Psoas muscle (tissue), 2 donors: ENCODE measurements around the gene SCD5.

DNA sequence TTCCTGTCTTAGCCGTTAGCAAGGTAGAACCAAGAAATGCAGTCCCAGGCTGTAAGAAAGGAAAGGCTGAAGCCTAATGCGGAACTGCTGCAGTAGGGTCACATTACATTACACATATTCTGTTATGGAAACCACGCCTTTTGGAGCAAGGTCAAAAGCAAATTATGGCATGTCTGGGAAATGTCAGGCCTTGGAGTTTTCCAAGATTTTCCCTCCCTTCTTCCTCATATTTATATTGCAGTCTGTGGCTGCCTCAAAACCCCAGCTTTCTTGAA, 204.9 kb upstream of the RASGEF1B start:
- PRO-cap, 2 experiments = no peak in any of the 2 experiments

DNA sequence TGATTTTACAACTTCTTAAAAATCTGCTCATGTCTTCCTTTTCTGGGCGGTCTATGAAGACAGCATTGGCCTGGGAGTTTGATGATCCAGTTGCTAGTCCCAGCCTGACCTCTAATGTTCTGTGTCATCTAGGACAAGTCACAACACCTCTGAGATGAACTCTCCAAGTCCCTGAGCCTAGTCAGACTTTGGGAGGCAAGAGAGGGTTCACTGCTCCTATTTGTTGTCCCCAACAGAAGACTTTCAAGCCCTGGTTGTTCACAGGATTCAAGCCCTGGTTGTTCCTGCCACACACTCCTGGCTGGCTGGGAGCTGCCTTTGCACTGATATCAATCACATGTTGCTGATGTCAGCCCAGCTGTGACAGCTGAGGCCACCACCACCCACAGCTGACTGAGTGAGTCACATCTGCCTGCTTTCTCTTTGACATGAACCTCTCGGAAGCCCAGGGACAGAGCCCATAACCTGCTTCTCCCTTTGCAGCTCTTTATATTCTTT, 253.2 kb upstream of the RASGEF1B start:
- PRO-cap, 2 experiments = no peak in any of the 2 experiments

DNA sequence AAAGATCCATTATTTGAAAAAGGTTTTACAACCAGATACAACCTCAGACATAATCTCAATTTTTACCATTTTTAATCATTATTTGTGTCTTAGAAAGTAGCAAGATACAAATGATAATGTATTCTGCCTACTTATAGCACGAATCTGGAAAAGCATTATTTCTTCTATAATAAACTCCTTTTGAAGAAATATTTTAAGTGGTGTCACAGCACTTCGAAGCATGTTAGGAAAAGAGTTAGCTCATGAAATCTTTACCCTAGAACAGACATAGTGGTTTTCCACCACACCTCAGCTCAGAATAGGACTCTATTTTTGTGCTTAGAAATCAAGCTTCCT, 345.0 kb downstream of the HNRNPD start:
- PRO-cap, 2 experiments = no peak in any of the 2 experiments

- PRO-cap, 2 experiments = no peak in any of the 2 experiments
Observed at GRCh38 chr4:82043064-82043873, 330.5 kb downstream of the HNRNPD start.

DNA sequence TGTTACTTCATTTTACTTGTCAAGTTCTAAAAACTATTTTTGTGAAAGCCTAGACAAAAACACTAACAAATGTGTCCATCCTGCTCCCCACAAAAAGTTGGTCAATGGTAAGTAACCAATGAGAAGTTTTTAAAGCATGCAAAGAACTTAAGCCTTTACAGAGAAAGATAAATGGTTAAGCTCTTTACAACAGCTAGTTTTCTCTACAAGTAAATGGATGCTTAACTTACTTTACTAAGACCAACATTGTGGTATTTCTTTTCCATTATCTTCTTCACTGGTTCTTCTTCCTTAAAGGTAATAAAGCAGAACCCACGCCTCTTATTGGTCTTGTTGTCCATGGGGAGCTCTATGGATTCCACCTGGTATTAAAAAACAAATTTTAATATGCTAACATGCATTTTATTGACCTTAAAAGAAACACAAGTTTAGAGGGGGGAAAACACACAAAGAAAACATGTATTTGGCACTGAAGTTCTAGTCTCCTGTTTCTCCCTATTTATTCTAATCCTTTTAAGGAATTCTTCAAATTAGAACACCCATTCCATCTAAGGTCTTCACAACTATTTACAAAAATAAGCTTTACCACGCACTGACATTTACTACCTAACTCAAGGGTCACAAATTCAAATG, 16.6 kb downstream of the HNRNPD start:
- PRO-cap, 2 experiments = no peak in any of the 2 experiments

DNA sequence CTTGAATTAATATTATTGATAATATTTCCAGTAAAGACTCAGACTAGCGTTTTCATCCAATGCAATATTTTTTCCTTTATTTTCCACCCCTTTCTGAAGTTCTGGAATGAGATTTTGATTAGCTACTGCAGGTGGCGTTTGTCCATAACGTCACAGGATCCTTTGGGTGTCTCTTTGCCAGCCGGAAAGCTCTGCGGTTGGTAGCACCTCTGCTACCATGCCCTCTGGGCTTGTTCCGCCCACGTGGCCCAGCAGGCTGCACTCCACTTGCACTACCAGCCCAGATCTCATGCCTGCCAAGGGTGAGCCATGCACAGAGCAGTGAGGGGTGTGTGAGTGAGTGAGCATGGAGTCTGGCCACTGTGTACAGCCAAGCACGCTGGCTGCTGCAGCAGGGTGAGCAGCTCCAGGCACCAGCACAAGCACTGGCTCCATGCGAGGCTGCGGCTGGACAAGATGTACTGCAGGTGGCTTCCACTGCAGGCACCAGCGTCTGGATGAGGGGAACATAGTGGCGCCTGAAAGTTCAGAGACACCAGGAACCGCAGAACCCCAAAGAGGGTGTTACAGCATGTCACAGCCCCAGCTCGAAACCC, 6.6 kb upstream of the HNRNPD start:
- PRO-cap, 2 experiments = no peak in any of the 2 experiments

DNA sequence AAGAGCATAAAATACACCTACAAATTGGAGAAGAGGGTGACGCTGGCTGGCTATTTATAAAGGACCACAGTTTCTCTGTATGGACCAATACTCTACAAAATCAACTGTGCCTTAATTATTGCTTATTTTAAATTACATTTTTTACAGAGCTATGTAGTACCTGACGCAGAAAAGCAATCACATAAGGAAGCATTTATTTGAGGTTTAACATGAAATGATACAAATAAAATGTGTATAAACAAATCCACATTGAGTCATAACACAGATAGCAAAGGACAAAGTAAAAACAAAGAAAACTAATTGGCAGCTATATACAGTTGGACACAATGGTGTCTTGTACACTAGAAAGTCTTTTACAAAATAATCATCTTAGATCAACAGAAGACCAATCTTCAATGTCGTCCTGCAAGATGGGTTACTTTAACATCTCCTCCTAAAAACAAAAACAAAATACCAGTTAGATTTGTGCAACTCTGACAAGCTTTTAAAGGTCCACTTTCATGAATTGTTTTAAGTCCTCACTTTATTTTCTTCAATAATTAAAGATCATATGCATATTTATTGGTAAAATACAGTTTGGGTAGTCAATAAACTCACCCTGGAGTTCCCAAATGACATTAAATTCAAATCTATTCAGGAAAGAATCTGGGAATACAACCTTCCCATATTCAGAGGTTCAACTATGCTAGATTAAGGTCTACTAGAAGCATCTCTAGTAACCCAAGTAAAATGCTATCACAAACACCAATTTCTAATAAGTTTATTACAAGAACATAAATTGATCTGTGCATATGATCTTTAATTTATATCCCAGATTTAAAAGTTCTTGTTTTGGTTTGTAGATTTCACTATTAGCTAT, 5.6 kb downstream of the HNRNPDL start:
- PRO-cap, 2 experiments = no peak in any of the 2 experiments

- PRO-cap, 2 experiments = no peak in any of the 2 experiments
Observed at GRCh38 chr4:82798186-82799190, at the start of gene SCD5. TSS of gene SCD5 (minus strand) at chr4:82798796.

DNA sequence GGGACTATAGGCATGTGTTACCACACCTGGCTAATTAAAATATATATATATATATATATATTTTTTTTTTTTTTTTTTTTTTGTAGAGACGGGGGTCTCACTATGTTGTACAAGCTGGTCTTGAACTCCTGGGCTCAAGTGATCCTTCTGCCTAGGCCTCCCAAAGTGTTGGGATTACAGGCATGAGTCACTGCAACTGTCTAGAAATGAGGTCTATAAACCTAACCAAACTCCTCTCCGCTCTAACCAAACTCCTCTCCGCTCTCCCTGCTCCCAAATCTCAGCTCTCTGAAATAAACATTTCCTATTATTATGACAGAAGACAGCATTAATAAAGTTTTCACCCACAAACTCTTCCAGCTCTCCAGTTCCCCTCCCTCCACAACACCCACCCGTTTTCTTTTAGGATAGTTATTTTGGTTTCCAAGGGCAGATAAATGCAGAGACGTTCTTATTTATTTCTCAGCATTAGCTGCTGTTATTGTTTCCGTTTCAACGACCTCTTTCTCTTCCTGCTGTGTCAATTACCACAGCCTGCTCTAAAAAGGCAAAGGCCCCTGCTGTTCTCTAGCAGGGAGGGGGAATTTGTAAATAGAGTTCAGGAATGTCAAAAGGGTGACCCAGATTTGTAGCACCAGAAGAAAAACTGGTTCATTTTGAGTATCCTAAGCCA, 13.2 kb upstream of the SCD5 start:
- PRO-cap, 2 experiments = no peak in any of the 2 experiments

GRCh38 chr4:82898948-82899275, 1.6 kb upstream of the THAP9 start:
- PRO-cap, 2 experiments = no peak in any of the 2 experiments

GRCh38 chr4:83011054-83011294, 351 bp upstream of the LIN54 start:
- PRO-cap, 2 experiments = no peak in any of the 2 experiments

- PRO-cap, 2 experiments = no peak in any of the 2 experiments
Observed at GRCh38 chr4:83150323-83151072, 36.0 kb upstream of the PLAC8 start.

GRCh38 chr4:83174682-83175675, 60.5 kb upstream of the PLAC8 start:
- PRO-cap, 2 experiments = no peak in any of the 2 experiments

- PRO-cap, 2 experiments = no peak in any of the 2 experiments
Observed at GRCh38 chr4:83197429-83198466, 83.2 kb upstream of the PLAC8 start.

DNA sequence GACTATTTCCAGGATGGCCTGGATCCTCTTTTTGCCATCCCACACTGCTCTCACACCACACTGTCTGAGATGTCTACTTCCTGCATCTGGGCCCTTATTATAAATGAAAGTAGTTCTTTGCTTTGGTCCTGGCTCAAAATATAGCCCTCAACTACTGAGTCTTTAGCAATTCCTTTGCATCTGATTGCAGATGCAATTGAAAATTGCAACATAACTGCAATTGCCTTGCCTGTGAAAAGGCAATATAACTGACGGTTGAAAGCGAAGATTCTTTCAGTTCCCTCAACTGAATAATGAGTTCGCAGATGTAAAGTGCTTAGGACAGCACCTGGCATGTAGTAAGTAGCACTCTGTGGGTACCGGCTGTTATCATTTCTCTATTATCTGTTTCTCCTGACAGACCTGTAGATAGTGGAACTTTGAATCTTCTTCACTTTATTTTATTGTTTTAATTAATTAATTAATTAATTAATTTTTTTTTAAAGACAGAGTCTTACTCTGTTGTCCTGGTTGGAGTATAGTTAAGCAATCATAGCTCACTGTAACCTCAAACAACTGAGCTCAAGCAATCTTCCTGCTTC, 44.0 kb downstream of the COQ2 start:
- PRO-cap, 2 experiments = no peak in any of the 2 experiments

DNA sequence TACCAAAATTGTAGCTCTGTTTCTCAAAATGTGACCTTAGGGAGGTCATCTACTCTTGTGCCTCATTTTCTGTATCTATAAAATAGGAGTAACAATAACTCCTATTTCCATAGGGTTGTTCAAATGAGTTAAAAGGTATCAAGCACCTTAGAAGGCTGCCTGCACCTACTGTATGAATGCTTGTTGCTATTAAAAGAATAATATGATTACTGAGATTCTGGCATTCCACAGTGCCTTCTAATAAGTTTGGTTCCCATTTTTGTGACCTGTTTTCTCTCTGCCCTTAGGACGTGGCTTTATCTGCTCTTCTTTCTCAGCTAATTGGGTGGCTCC, 1.9 kb downstream of the GPAT3 start:
- PRO-cap, 2 experiments = no peak in any of the 2 experiments

DNA sequence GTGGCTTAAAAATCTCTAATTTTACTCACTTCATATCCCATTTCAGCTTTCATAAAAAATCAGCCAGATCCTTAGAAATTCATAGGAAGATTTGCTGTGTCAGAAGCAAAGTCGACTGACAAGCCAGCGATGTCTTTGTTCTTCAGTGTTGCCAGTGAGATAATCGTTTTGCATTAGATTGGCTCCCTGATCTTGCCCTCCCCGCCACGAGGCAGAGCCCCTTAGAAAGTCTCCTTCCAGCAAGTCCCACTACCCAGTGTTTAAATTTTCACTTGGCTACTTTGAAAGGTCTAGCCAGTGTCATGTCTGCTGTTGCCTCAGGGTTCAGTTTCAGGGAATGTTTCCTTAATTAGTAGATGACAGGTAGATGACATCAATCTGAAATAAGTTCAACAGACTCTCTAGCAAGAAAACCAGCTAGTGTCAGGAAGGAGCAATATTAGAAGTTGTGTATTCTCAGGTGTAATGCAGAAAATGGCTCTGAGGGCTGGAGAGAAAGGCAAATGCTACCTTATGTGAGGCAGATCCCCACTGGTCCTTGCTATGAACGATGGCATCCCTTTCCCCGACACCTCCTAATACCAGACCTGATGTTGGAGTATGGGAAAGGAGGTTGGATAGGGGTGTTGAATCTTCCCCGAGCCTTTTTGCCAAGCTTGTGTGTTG, 411.4 kb downstream of the NKX6-1 start:
- PRO-cap, 2 experiments = no peak in any of the 2 experiments

GRCh38 chr4:84493311-84493915, 5.7 kb downstream of the NKX6-1 start:
- PRO-cap, 2 experiments = no peak in any of the 2 experiments

- PRO-cap, 2 experiments = no peak in any of the 2 experiments
Observed at GRCh38 chr4:84495099-84495927, 3.8 kb downstream of the NKX6-1 start.

DNA sequence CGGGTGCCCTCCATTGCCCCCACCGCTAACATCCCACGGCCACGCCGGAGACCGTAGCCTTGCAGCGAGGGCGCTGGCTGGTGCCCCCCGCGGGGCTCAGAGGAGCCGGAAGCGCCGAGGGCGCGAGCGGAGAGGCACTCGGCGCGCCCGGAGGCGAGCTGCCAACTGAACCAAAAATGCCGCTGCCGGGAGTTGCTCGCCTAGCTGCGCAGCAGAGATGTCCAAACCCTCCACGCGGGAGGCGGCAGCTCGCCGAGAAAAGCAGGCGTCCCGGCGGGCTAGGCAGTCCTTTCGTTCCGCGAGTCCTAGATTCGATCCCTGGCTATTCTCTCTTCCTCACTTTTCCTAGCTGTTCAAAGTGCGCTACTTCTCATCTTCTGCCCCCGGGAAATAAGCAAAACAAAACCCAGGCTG, 888 bp downstream of the NKX6-1 start:
- PRO-cap, 2 experiments = no peak in any of the 2 experiments